GM12878 (cell line): ENCODE measurements around the gene VEZF1.

DNA sequence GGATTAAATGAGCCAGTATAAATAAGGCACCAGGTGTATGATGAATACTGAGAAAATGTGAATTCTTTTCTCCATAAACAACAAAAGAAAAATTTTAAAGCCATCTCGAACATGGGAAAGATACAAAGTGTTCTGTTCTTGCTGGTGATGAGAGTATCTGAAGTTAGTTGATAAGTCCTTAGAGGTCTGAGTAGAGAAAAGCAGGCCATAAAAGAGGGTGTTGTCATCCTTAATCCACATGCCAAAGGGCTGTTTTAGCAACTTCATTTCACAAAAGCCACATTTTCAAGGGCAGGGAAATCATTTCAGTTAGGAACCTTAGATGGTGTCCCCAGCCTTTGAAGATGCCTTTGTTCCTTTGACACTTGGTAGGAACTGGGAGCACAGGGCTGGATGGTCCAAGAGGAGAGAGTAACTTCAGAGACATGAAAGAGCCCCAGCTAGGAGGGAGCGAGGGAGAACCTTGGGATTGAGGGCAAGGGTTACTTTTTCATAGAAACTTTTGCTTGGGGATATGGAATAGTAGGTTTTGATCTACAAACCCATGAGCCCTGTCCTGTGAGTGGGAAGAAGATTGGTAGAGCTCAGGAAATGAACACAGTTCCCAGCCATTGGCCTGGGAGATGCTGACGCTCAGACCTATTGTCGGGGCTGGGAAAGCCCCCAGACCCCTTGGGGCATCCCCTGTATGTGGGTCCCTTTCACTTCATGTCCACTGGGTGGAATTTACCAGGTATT is 18.8 kb downstream of the MSI2 start:
- RAMPAGE, long total RNA = no peak
- RRBS, 2 experiments = no CpG with 5 or more reads among the region's 4 CpGs
CAGE:
- cytosol, long polyA minus RNA = no peak
- cytosol, long polyA plus RNA = no peak
- long polyA plus RNA = no peak
- nucleolus, long total RNA = no peak
- nucleus, long polyA plus RNA = no peak
- nucleus, long total RNA = no peak

GRCh38 chr17:57407204-57407854 is 151.0 kb downstream of the MSI2 start:
- RAMPAGE, long total RNA = no peak
- RRBS, 2 experiments = 89 to 99% methylated on average over 7 of the region's 15 CpGs
CAGE:
- cytosol, long polyA minus RNA = no peak
- cytosol, long polyA plus RNA = no peak
- long polyA plus RNA = no peak
- nucleolus, long total RNA = no peak
- nucleus, long polyA plus RNA = no peak
- nucleus, long total RNA = no peak

- RAMPAGE, long total RNA = no peak
- RRBS, 2 experiments = no CpG with 5 or more reads among the region's 13 CpGs
CAGE:
- cytosol, long polyA minus RNA = no peak
- cytosol, long polyA plus RNA = no peak
- long polyA plus RNA = no peak
- nucleolus, long total RNA = no peak
- nucleus, long polyA plus RNA = no peak
- nucleus, long total RNA = no peak
These were observed 152.1 kb downstream of the MSI2 start for GRCh38 chr17:57408263-57408936.

- RAMPAGE, long total RNA = no peak
- RRBS, 2 experiments = no CpG with 5 or more reads among the region's 30 CpGs
CAGE:
- cytosol, long polyA minus RNA = no peak
- cytosol, long polyA plus RNA = no peak
- long polyA plus RNA = no peak
- nucleolus, long total RNA = start-site peak on the minus strand at chr17:57455084-57455106, 13 reads
- nucleus, long polyA plus RNA = no peak
- nucleus, long total RNA = start-site peak on the plus strand at chr17:57455464-57455558, 15 reads
These were observed 198.9 kb downstream of the MSI2 start for GRCh38 chr17:57454843-57455995.

DNA sequence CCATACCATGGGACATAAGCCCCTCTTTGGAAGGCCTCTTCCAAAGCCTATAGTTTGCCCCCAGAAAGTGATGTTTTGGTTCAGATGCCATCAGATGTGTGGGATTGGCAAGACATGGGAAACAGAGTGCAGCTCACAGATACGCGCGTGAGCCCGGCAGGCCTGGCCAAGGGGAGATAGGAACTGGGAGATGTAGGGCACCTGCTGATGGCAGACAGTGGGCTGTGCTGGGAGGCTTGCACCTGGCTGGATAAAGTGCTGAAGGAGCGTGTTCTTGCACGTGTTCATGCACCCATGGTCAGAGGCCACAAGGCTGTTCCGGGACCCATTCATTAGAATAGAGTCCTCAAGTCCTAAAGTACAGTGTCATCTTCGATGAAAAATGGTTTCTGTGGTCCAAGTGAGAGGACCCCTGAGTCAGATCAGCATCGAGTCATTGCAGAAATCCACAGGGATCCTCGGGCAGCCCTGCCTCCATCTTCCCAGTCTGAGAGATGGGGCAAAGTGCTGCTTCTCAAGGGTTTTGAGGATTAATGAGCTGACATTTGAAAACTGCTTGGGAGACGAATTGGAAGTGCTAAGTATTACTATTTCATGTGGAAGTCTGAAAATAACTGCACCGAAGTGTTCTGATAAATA is 236.4 kb downstream of the CCDC182 start:
- RAMPAGE, long total RNA = no peak
- RRBS, 2 experiments = no CpG with 5 or more reads among the region's 12 CpGs
CAGE:
- cytosol, long polyA minus RNA = no peak
- cytosol, long polyA plus RNA = no peak
- long polyA plus RNA = no peak
- nucleolus, long total RNA = no peak
- nucleus, long polyA plus RNA = no peak
- nucleus, long total RNA = no peak

DNA sequence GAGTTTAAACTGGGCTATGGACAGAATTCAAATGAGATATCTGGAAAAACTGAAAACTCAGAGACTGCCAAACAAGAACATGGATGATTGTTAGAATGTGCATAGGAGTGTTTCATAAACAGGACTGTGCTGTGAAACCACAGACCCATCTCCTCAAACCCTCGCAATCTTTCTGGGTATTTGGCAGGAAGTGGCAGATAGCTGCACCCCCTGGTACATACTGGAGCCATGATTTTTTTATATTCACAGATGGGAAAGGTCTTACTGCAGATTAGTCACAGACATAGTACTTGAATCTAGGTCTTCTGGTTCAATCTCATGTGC is 145.0 kb downstream of the CCDC182 start:
- RAMPAGE, long total RNA = no peak
- RRBS, 2 experiments = no CpG with 5 or more reads among the region's 1 CpG
CAGE:
- cytosol, long polyA minus RNA = no peak
- cytosol, long polyA plus RNA = no peak
- long polyA plus RNA = no peak
- nucleolus, long total RNA = no peak
- nucleus, long polyA plus RNA = no peak
- nucleus, long total RNA = no peak

DNA sequence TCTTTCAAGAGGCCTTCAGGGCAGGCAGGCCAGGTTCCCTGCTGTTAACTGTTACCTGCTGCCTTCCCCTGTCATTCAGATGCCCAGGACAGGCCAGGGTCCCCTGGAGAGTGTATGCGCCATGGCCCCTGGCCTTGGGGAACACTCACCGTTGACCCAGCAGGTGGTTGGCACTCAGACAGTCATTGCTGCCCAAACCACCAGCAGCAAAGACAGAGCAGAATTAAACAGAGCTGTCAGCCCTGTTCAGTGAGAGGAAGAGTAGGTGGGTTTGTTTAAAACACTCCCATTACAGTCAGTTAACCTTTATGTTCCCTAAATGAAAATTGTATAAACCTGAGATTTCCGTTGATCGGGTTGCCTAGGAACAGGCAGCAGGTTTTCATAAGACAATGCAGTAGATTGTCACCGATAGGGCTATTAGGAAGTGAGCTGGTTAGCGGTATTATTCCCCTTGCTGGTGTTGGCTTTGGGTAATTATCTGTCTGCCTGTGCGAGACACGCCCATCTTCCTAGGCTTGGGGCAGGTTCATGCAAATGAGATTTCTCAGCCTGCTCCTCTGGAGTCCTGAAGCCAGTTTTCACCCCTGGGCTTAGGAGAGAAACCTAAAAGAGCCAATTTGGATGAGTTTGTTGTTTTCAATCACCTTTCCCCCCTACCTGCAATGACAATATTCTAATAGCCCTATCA is 132.5 kb downstream of the CCDC182 start:
- RAMPAGE, long total RNA = no peak
- RRBS, 2 experiments = no CpG with 5 or more reads among the region's 8 CpGs
CAGE:
- cytosol, long polyA minus RNA = no peak
- cytosol, long polyA plus RNA = no peak
- long polyA plus RNA = no peak
- nucleolus, long total RNA = no peak
- nucleus, long polyA plus RNA = no peak
- nucleus, long total RNA = no peak

GRCh38 chr17:57697963-57698628 is 47.0 kb downstream of the CCDC182 start:
- RAMPAGE, long total RNA = no peak
- RRBS, 2 experiments = no CpG with 5 or more reads among the region's 11 CpGs
CAGE:
- cytosol, long polyA minus RNA = no peak
- cytosol, long polyA plus RNA = no peak
- long polyA plus RNA = no peak
- nucleolus, long total RNA = no peak
- nucleus, long polyA plus RNA = no peak
- nucleus, long total RNA = no peak

- RAMPAGE, long total RNA = no peak
- RRBS, 2 experiments = no CpG with 5 or more reads among the region's 13 CpGs
CAGE:
- cytosol, long polyA minus RNA = no peak
- cytosol, long polyA plus RNA = no peak
- long polyA plus RNA = no peak
- nucleolus, long total RNA = no peak
- nucleus, long polyA plus RNA = no peak
- nucleus, long total RNA = no peak
These were observed 16.7 kb downstream of the MRPS23 start for GRCh38 chr17:57833077-57833684.

DNA sequence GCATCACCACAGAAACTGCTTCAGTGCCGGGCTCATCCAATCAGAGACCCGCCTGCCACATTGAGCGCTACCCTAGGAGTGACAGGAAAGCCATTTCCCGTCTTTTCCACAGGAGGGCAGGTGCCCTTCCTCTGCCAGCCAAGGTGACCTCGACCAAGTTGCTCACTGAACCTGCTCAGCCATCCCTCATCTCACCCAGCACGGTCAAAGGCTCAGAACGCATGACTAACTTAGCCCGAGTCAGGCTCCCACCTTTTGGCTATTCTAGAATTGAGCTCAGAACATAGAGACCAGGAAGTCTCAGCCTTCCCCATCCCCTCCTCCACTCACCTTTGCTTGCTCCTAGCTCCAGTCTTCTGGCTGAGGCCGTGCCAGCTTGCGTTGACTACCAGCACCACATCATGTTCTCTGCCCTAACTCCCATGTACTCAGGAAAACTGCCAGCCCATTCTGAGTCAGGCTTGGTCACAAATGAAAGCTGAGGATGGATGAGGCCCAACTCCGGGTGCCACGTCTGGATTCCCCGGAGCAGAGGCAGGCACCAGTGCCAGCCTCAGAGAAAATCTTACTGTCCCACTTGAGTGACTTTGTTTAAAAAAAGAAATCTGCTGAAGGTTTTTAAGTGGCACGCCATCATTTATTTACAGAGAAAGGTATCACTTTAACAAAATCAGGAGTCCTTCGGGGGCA is 15.5 kb downstream of the MRPS23 start:
- RAMPAGE, long total RNA = no peak
- RRBS, 2 experiments = no CpG with 5 or more reads among the region's 15 CpGs
CAGE:
- cytosol, long polyA minus RNA = no peak
- cytosol, long polyA plus RNA = no peak
- long polyA plus RNA = no peak
- nucleolus, long total RNA = no peak
- nucleus, long polyA plus RNA = no peak
- nucleus, long total RNA = no peak

DNA sequence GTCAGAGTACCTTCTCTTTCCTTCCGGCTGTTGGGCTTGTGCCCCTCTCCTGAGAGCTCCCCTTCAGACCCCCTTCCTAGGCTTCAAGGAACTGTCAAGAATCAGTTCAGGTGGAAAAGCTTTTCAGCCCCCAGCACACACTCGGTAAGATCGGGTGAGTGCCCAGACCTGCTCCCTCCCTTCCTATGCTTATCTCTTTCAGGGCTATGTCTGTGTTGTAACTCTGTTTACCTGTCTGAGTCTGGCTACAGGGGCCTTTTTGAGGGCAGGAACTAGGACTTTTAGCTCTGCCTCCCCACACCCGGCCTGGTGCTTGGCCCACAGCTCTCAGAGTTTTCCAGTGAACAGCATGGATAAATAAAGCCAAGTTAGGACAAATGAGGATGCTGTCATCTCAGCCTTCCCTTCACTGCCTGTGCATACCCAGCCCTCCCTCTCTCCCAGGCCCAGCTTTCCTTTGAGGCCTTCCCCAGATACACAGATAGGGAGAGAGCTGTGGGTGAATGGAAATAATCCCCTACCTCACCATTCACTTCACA is 5.6 kb upstream of the MRPS23 start:
- RAMPAGE, long total RNA = no peak
- RRBS, 2 experiments = no CpG with 5 or more reads among the region's 4 CpGs
CAGE:
- cytosol, long polyA minus RNA = no peak
- cytosol, long polyA plus RNA = no peak
- long polyA plus RNA = no peak
- nucleolus, long total RNA = no peak
- nucleus, long polyA plus RNA = no peak
- nucleus, long total RNA = no peak

- RAMPAGE, long total RNA = no peak
- RRBS, 2 experiments = 0 to 3% methylated on average over 1 to 2 of the region's 8 CpGs
CAGE:
- cytosol, long polyA minus RNA = no peak
- cytosol, long polyA plus RNA = no peak
- long polyA plus RNA = no peak
- nucleolus, long total RNA = no peak
- nucleus, long polyA plus RNA = no peak
- nucleus, long total RNA = no peak
These were observed 18.1 kb upstream of the MRPS23 start for GRCh38 chr17:57867908-57868417.

GRCh38 chr17:57885147-57885713 is 35.4 kb upstream of the MRPS23 start:
- RAMPAGE, long total RNA = no peak
- RRBS, 2 experiments = 63 to 64% methylated on average over 13 to 21 of the region's 49 CpGs
CAGE:
- cytosol, long polyA minus RNA = no peak
- cytosol, long polyA plus RNA = no peak
- long polyA plus RNA = no peak
- nucleolus, long total RNA = no peak
- nucleus, long polyA plus RNA = no peak
- nucleus, long total RNA = no peak

GRCh38 chr17:57895038-57896165 is 45.6 kb upstream of the MRPS23 start:
- RAMPAGE, long total RNA = no peak
- RRBS, 2 experiments = 69 to 88% methylated on average over 2 of the region's 11 CpGs
CAGE:
- cytosol, long polyA minus RNA = no peak
- cytosol, long polyA plus RNA = no peak
- long polyA plus RNA = no peak
- nucleolus, long total RNA = no peak
- nucleus, long polyA plus RNA = no peak
- nucleus, long total RNA = no peak

DNA sequence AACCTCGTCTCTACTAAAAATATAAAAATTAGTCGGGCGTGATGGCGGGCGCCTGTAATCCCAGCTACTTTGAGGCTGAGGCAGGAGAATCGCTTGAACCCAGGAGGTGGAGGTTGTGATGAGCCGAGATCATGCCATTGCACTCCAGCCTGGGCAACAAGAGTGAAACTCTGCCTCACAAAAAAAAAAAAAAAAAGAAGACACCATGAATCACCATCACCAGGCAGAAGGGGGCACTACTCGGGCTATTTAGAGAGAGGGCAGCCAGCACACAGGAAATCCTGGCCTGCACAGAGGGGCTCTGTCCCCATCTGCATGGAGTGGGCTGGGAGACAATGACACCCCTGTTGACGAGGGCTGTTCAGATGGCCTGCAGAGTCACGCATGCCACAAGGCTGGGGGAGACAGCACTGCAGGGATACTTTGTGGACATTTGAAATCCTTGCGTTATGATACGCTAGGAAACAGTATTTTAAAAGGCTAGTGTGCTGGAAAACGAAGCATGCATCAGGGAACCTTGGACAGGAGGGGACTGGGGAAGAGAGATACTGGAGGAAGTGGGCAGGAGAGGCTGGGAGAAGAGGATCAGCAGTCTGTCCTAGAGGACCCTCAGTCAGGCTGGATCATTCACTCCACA is 48.3 kb downstream of the CUEDC1 start:
- RAMPAGE, long total RNA = no peak
- RRBS, 2 experiments = no CpG with 5 or more reads among the region's 13 CpGs
CAGE:
- cytosol, long polyA minus RNA = no peak
- cytosol, long polyA plus RNA = no peak
- long polyA plus RNA = no peak
- nucleolus, long total RNA = no peak
- nucleus, long polyA plus RNA = no peak
- nucleus, long total RNA = no peak

DNA sequence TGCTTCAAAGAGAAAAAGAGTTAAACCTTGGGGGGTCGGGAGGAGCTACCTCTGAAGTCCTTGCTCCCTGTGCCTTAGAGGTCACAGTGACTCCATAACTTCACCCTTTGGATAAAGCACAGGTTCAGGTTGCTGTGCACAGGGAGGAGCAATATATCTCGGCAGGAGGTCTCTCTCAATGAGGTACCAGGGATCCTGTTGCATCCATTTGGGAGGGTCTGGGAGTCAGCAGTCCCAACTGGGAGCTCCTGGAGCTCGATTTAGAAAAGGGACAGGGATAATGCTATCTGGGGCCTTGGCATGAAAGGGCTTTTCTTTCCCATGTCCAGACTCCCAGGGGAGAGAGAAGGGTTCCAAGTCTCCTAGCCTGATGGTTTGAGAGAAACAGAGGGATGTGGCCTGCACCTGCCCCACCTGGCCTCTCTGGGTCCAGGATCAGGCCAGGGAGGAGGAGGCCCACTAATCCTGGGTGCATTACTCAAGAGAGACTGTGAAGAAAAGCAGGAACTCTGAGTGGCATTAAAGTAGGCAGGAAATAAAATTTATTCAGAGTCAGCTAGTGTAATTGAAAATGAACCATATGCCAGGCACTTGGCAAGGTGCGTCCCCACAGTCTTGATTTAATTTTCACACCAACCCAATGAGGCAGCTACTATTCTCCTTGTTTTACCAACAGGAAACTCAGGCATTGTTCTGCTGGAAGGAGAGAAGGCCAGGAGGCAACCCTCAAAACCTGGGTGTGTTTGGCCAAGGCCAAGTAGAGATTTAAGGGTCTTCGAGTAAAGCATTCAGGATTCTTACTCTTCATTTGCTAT is 40.7 kb downstream of the CUEDC1 start:
- RAMPAGE, long total RNA = no peak
- RRBS, 2 experiments = no CpG with 5 or more reads among the region's 5 CpGs
CAGE:
- cytosol, long polyA minus RNA = no peak
- cytosol, long polyA plus RNA = no peak
- long polyA plus RNA = no peak
- nucleolus, long total RNA = no peak
- nucleus, long polyA plus RNA = no peak
- nucleus, long total RNA = no peak

DNA sequence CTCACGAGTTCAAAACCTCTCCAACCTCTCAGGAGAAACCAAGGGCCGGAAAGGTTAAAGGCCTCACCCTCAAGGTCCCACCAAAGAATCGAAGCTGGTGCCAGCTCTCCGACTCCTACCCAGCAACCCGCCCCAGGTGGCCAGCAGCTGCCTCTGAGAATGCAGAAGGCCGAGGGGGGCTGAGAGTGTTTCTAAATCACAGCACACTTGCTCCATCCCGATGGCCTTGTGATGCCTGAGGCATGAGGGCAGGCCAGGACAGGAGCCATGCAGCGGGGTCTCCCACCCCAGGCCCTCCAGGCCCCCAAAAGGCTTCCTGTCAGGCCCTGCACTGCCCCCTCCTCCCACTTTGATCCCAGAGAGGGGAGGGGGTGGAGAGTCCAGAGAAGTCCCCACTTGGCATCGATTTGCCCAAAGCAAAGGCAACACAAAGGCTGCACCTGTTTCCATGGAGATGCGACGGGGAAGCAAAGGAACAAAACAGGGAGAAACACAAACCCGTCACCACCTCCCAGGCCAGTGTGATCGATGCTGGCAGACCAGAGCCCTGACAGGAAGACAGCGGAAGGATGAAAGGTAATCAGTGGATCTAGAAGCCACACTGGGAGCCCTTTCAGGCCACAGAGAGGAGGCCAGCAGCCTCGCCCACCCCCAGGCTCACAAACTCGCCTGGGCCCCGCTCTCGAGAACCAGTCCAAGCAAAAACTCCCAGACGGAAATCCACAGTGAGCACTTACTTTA is 39.0 kb downstream of the CUEDC1 start:
- RAMPAGE, long total RNA = no peak
- RRBS, 2 experiments = no CpG with 5 or more reads among the region's 19 CpGs
CAGE:
- cytosol, long polyA minus RNA = no peak
- cytosol, long polyA plus RNA = no peak
- long polyA plus RNA = no peak
- nucleolus, long total RNA = no peak
- nucleus, long polyA plus RNA = no peak
- nucleus, long total RNA = no peak

- RAMPAGE, long total RNA = no peak
- RRBS, 2 experiments = no CpG with 5 or more reads among the region's 1 CpG
CAGE:
- cytosol, long polyA minus RNA = no peak
- cytosol, long polyA plus RNA = no peak
- long polyA plus RNA = no peak
- nucleolus, long total RNA = no peak
- nucleus, long polyA plus RNA = no peak
- nucleus, long total RNA = no peak
These were observed 27.9 kb downstream of the CUEDC1 start for GRCh38 chr17:57927247-57927808.

DNA sequence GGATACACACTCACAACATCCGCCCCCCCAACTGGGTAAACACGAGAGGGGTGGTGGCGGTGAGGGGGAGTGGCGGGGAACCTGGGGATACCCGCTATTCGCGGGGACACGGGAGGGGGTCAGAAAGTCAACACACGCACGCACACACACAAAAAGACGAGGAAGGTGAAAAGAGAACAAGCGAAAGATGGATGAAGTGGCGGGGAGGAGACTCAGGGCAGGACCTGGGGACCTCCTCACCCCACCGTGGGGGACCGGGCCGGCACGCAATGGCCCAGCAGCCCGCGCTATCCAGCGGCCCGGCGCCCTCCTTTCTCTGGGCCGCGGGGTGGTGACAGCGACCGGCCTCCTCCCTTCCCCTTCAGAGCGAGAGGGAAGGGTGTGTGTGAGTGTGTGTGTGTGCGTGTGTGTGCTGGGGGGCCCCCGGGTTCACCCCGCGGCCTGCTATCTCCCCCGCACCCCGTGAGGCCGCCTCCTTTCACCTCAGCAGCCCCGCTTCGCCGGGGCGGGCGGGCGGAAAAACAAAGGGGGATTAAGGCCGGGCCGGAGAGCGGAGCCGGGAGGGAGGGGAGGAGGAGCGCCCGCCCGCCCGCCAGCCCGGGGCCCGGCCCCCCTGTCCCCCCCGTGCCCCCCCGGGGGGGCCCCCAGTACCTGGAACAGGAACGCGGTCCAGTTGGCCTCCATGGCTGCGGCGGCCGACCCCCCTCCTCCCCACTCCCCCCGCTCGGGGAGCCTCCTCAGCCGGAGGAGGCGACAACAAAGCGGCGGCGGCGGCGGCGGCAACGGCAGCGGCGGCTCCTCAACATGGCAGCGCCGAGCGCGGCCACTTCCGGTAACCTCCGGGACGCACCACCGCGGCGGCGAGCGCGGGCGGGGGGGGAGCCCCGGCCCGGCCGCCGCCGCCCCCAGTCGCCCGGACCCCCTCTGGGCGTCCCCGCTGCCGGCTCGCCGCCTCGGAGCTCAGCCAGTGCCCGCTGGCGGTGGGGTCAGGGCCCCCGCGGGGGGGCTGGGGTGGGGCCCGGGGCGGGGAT is at the start of gene VEZF1:
TSS of gene VEZF1 (minus strand) at position 827 of the 1,031 bp plus-strand sequence.
- RAMPAGE, long total RNA = no peak
- RRBS, 2 experiments = 2% methylated on average over 50 to 63 of the region's 103 CpGs
CAGE:
- cytosol, long polyA minus RNA = no peak
- cytosol, long polyA plus RNA = no peak
- long polyA plus RNA = start-site peak on the minus strand centred at position 767 of the sequence, 176 bp wide, 60 and 62 reads in 2 replicates
- nucleolus, long total RNA = start-site peak on the minus strand centred at position 814 of the sequence, 28 bp wide, 282 reads
- nucleus, long polyA plus RNA = no peak
- nucleus, long total RNA = no peak